Myometrial cell (primary cell): ENCODE data around the genes RNASEH2B, WDFY2, UTP14C and CKAP2.

- RAMPAGE, long total RNA = no peak
Observed at GRCh38 chr13:49764587-49765374, 27.7 kb downstream of the KPNA3 start.

GRCh38 chr13:50129878-50130969, 115.0 kb downstream of the KCNRG start:
- RAMPAGE, long total RNA = no peak

- RAMPAGE, long total RNA = no peak
Observed at GRCh38 chr13:50393609-50394168, 378.4 kb downstream of the KCNRG start.

GRCh38 chr13:50598221-50598919, 245.1 kb downstream of the DLEU7 start:
- RAMPAGE, long total RNA = no peak

DNA sequence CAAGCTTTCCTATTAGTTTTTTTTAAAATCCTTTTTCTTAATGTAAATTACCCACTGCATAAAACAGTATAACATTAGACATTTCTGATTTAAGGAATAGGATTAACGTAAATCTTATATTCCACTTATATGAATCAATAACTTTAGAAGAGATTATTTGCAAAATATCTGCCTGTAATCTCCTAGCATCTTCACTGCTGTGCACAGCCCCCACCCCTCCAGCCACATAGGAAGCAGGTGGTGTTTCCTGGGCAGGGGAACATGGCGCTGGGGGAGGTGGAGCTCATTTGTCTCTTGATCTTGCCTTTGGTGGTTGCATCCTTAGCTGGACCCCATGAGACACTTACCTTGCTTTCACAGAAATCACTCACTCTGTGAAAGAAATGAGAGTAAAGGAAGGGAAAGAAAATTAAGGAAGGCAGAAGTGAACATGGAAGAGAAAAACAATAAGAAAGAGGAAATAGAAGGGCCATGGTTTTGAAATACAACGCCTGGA, 17.5 kb upstream of the RNASEH2B start:
- RAMPAGE, long total RNA = no peak

DNA sequence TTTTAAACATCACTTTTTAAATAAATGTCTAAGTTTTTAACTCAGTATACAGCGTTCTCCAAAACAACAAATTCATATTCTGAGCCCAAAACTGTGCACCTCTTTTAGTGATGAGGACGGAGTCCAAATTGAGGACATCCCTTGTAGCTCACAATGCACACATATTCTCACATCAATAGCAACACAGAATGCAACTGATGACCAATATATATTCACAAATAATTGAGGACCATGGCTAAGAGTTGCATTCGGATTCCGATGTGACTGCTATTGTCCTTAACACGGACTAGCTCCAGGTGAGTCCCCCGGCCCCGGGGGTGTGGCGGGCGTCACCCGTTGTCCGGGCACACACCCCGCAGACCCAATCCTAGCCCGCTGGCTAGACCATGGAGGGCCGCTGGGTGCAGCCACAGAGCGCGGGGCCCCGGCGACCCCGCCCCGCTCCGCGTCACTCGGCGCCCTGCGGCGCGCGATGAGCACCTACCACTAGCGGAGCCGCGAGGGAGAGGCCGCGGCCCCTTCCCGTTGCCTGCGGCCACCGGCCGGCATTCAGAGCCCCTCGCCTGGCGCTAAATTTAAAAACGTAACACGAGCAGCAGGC, at the start of gene RNASEH2B:
RNASEH2B (plus strand) TSS at position 486 of the 601 bp plus-strand sequence.
- RAMPAGE, long total RNA = no peak

GRCh38 chr13:50922517-50923249, 13.1 kb downstream of the RNASEH2B start:
- RAMPAGE, long total RNA = no peak

- RAMPAGE, long total RNA = no peak
Observed at GRCh38 chr13:51371468-51372933, 32.5 kb downstream of the SERPINE3 start.

- RAMPAGE, long total RNA = no peak
Observed at GRCh38 chr13:51434191-51435455, 18.2 kb downstream of the INTS6 start.

GRCh38 chr13:51447545-51448194, 5.2 kb downstream of the INTS6 start:
- RAMPAGE, long total RNA = no peak

DNA sequence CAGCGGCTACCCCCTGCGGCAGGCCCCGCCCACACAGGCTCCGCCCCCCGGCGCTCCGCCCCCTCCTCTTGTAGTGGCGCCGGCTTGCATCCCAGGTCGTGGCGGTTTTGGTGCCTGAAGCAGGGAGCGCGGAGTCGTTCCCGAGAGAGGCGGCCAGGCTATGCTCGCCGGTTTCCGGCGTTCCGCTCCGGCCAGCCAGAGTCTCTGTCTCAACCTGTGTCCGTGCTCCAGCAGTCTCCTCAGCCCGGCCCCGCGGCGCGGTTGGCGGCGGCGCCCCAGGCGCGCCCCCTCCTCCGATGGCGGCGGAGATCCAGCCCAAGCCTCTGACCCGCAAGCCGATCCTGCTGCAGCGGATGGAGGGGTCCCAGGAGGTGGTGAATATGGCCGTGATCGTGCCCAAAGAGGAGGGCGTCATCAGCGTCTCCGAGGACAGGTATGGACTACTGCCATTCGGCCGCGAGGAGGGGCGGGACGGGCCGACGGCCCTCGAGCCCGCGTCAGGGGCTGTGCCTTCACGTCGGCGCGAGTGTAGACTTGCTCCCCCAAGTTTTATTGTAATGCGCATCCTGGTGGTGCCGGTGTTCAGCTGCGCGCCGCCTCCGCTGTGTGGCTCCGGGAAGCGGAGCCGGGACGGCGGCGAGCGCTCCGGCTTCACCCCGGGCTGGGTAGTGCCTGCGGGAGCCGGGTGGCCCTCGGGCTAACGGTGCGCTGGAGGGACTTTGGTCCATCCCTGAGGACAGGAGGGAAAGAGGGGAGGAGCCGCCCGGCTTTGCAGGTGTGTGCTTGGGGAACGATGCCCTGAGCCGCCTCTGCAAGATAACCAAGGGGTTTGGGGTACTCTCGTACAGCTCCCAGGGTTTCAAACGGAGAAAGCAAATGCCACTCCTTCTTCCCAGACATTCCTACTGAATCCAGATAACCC, at the start of gene WDFY2:
WDFY2 (plus strand) TSS at position 71 of the 922 bp plus-strand sequence.
- RAMPAGE, long total RNA = no peak

DNA sequence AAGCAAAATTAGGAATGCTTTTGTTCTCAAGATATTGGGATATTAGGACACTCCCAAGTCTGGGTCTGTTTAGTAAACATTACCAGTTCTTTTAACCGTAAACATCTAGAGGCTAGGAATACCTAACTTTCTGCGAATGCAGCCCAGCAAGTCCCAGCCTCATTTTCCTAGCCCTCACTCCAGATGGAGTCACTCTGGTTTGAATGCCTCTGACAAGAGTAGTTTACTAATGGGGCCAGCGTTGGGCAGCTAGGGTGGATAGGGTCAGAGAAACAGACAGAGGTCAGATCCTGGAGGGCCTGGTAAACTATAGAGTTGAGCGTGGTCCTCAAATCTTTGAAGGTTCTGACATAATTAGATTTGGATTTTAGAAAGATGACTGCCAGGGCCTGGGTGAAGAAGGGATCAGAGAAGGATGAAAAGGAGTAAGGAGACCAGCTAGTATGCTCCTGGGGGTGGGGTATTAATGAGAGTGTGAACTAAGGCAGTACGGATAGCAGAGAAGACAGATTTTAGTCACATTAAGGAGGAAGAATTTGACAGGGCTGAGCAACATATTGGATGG, 53.7 kb downstream of the WDFY2 start:
- RAMPAGE, long total RNA = no peak

DNA sequence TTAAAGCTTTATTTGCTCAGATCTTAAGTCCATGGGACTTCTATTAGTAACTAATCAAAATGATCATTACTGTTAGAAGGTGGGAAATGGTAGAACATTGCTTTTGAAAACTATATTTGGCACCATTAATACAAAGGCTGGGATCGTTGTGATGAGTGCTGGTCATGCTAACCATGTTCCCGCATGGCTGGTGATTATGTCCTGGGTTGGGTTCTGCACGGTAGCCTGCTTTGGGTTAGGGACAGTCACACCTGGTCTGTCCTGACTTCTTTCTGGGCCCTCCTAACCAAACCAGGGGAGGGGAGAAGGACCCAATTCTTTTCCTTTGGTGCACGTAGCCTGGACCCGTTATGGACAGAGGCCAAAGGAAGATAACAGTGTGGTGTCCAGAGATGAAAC, 51.7 kb downstream of the DHRS12 start:
- RAMPAGE, long total RNA = no peak

GRCh38 chr13:51752656-51753360, 51.2 kb downstream of the DHRS12 start:
- RAMPAGE, long total RNA = no peak

DNA sequence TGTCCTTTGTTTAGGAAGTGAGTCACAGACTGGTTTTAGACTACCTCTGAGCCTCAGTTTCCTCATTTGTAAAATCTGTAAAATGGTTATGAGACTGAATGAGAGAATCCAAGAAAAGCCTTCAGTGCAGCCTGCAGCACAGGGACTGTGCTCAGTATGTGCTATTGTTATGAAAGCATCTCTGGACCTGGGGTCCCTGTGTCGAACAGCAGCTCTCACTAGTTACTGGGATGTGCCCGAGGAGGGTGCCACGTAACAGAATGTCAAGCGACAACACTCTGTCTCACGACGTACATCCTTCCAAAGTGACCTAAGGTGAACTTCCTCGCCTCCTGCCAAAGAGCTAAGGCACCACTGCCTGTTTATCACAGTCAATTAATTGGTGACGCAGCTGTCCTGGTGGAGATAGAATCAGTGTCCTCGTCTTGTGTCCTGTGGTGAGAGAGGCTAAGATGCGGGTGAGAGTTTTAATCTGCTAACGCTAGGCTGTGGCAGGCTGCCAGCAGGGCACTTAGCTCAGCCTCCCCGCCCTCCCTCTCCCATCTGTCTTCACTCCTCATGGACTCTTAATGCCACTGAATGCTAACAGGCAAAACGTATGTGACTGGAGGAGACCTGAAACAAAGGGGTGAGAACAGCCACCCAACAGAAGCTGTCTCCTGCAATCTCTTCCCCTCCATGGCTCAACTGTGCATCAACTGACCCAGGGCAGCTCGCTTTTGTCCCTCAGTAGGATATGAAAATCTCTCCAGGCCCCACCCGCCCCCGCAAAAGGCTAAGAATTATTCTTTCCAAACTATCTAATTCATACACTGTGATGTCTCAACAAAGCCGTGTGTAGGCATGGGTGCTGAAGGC, 17.9 kb downstream of the DHRS12 start:
- RAMPAGE, long total RNA = no peak

DNA sequence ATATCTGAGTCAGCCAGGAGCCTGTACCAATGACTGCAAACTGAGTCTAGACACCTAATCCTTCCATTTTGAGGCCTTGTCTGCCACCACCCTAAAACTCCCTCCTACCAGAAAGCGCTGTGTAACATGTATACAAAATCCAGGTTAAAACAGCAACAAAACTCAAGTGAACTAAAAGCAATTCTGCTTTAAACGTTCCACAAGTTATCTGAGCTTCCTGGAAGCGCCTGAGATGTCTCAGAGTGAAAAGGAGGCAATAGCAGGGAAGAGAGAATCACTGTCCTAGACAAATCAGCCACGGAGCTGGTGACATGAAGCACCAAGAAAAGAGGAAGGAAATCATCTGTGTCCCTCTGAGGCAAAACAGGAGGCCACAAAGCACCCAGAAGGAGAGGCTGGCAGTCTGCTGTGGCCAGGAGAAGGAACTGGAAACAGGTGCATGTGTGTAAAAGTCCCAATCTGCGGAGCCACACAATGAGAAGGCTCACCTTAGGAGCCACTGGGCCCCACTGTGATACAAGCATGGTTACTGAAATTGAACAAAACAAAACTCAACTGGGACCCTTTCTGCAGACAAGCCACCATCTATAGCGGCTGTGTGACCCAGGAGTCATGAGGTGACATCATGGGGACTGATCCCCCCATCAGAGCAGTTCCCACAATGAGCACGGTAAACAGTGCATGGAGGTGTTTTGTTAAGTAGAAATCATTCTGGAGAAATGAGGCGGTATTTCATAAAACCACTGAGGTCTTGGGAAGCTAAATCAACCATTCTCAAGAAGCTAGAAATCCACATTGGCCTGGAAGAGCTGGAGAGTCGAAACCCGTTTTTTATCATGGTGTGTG, 10.0 kb downstream of the DHRS12 start:
- RAMPAGE, long total RNA = no peak

GRCh38 chr13:51995180-51995872, 15.9 kb downstream of the ATP7B start:
- RAMPAGE, long total RNA = no peak

GRCh38 chr13:52024408-52025011, at the start of gene UTP14C:
Gene UTP14C (plus strand): TSS chr13:52024691.
- RAMPAGE, long total RNA = no peak

DNA sequence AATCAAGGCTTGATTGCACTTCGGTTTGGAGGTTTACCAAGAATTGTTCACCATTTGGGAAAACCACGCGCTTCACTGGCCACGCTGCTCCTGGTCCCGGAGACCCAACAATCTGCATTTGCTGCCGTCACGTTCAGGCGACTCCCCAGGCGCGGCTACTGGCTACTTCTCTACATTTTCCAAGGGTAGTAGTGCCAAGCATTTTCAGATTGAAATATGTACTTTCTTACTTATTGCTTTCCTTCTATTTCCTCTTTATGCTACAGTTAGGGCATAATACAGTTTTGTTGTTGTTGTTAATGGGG, 694 bp downstream of the NEK5 start:
- RAMPAGE, long total RNA = no peak

DNA sequence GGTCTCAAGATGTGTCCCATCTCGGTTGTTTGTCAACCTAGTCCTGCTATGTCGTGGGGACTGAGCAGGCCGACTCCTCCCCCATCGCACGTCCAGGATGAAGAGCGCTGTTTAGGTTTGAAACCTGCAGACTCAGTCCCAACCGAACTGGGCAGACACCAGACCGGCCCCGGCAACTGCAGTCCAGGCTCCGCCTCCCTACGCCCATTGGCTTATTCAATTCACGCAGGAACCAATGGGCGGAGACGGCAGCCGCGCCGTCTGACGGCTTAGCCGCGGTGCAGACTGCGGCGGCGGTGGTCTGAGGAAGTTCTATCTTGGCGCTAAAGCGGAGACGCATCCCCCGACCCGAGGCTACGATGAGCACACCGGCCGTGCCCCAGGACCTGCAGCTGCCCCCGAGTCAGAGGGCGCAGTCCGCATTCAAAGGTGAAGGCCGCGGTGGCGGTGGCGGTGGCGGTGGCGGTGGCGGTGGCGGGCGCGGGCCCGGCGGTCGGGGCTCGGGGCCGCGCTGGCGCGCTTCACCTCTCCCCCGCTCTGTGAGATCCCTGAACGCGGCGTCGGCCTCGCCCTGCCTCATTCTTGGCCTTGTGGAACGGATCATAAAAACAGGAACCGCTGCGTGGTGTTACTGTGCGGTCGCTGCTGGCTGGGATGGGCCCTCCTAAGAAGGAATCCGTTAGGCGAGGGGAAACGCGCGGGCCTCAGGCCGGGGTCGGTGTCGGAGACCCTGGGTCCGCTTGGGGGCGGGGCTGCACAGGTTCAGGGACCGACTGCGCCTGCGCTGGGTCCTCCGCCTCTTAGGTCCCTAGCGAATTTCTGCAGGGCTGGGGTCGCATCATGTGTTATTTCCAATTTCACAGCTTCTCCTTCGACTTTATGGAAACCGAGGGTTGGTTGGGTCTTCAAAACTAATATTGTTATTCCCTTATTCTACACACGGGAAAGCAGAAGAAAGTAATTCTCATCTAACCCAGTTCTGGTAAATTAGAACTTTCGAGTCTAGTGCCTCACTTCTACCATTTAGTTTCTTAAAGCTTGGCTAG, at the start of gene CKAP2:
CKAP2 (plus strand) TSS at position 281 of the 1,046 bp plus-strand sequence.
- RAMPAGE, long total RNA = start-site peak on the plus strand centred at position 280 of the sequence, 53 bp wide, 799 and 1,536 reads in 2 replicates